GM06990 (cell line): ENCODE measurements around a stretch of chr18.

DNA sequence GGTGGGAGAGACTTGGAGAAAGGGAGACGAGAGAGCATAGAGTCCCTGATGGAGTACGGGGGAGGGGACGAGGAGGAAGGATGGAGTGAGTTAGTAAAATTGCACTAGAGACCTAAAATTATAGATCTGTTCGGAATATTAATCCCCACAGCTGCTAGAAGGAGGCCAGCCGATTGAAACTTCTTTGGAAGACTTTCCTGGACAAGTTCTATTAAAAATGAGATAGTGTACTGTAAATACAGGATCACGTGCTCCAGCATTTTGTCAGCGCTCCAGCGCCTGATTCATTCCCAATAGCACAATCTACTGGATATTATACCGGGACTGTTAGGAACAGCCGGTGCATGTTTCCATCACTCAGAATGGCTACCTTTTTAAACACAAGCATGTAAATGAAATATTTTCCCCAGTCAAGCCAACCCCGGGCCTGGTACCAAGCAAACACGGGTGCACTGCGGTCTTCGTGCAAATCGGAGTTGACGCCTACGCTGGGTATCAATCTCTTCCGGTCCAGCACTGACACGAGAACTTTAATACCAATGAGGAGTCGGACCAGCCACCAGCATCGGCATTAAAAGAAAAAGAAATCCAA lies 438.2 kb downstream of the ZNF516 start:
- RRBS: 61% methylated on average over 7 of the region's 21 CpGs

DNA sequence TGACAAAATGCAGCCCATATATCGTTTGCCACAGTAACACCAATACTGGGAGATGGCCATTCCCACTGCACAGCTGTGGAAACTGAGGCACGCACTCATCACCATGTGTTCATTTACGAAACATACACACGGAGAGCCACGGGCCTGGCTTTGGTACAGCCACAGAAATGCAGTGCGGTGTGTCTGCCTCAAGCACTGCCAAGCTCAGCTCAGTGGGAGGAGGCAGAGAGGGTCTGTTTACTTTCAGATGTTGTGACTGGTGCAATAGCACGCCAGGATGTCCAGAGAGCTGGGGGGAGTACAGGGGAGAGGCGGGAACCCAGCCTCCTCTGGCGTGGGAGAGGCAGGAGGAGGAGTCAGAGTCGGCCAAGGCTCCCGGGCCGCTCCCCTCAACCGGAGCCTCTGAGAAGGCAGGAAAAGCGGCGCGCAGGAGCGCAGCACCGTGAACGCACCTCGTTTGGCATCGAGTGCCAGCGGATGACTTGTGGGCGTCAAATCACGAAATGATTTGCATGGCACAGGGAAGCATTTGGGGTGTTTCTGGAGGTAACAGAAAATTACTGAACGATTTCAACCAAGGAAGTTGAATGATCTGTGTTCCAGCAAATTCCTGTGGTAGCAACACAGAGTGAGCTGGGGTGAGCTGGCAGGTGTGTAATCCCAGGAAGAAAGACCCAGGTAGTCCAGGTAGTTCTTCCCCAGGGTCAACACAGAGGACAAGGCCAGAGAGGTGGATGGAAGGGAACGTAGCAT lies 143.0 kb downstream of the ZNF516 start:
- RRBS: no CpG with 5 or more reads among the region's 26 CpGs

- RRBS: no CpG with 5 or more reads among the region's 16 CpGs
Measured at GRCh38 chr18:76363345-76364335, 131.4 kb downstream of the ZNF516 start.

DNA sequence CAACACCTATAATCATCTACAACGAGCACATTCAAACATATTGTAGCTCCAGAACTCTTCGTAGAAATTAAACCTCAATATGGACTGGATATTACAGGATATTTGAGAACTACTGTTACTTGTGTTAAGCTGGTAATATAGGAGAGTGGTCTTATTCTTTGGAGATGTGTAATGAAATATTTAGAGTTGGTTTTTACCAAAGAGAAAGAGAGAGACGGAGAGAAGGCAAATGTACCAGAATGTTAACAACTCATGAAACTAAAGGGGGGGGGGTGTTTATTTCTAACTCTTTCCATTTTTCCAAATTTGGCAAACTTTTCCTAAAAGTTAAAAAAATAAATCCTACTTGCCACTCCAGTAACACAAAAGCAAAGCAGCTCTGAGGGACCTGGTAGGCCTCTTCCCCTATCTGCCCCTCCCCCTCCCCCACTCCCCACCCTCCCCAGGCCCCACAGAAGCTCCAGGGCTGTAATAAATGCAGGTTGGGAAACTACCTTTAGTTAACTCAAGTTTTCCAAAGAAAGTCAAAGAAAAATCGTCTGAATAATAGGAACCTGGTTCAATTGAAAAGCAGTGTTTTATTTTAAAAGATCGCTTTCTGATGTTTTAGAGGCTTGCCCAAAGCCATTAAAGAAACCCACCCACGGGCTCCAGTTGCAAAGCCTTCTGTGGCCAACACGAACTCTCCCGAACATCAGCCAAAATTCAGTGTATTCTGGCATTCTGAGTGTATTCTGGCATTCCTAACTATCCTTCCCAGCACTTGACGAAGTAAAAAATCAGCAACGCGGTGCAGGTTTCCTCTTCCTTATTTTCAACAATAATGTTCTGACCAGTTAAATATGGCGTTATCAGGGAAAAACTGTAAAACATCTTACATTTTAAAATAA lies 44.9 kb downstream of the ZNF516 start:
- RRBS: no CpG with 5 or more reads among the region's 12 CpGs

DNA sequence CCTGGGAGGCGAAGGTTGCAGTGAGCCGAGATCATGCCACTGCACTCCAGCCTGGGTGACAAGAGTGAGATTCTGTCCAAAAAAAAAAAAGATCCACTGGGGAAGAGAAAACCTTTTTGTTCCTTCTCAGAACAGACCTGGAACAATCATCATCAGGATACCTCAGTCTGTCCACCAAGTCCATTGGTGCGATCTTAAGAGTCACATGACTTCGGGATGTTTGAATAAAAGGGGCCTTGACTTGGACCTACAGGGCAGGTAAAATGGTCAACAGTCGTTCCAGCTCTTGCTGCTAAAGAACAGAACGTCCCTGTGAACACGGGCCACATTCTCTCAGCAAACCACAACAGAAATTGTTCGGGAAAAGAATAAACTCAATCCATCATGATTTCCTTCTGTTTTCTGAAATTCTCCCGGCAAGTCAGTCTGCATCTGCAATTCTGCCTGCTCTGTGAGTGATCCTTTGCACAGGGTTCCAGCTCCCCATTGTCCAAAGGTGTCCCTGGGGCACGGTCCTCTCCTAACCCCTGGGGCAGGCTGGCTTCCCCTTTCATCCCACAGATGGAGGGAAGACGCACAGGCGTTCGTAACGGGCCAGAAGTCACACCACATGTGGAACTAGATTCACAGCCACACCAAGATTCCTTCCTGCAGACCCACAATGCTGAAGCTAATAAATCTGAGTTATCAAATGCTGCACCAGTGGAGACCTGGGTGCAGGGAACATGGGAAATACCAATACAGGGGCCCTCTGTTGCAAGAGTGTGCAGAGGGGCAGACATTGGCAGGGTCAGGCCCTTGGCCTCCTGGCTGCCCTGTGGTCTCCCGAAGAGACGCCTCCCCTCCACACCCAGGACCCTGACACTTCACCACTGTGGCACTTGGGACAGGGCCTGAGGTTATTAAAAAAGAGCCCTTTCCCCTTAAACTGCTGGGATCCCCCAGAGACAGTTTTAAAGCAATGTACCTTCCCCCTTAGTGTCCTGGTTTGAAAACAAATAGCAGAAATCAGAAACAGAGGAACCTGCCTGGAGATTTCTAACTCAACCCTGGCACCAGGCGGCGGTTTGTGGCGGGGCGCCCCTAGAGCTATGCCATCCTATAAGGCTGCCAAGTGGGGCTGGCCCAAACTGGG lies 15.7 kb downstream of the ZNF516 start:
- RRBS: no CpG with 5 or more reads among the region's 20 CpGs

GRCh38 chr18:76599298-76599858 lies 104.3 kb upstream of the ZNF516 start:
- RRBS: no CpG with 5 or more reads among the region's 12 CpGs

DNA sequence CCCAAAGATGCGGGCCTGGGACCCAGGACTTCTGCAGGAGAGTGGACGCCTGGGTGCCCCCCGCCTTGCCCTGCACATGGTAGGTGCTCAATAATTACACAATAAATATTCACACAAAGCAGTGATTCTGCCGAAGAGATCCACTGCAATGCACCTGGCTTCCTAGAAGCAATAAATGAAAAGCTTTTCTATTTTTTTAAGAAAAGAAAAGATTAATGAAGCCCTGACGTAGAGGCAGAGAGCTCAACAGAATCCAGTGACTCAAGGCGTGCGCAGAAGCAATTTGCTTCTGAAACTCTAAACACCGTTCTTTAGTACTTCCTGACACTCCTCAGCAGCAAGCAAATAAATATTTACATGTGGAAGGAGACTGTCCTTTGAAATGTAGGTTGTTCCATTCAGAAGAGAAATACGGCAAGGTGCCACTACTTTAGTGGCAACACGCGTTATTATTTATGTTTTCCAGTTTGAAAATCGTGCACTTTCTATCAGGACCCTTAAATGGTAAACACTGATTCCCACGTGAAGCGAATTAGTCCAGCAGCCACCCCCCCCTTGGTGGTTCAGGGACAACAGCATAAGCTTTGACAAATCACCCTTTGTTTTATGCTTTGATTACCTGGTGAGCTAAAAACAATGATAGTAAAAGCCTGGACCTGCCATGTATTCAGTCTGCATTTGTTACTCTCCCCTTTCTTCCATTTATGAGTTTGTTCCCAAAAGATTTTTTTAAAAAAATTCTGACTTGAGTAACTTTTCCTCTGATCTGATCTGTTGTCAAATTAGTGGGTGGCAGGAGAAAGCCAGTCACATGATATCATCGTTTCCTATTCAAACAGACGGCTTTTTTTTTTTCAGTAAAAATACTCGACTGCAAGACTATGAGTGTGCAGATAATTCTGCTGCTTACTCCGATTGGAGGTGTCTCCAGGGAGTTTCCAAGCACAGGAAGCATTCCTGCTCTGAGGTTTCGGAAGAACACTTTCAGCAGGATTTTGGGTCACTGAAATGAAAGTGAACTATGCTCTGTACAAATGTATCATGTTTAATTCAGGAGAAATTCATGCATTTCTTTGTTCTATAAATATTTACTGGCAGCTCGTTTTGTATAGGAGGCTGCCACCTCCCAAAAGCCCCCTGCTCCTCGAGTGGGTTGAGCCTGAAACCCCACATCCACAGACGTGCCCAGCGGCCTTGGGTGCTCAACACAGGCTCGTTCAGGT lies 126.5 kb upstream of the ZNF516 start:
- RRBS: no CpG with 5 or more reads among the region's 24 CpGs

GRCh38 chr18:76679810-76680647 lies 142.3 kb upstream of the ZNF236 start:
- RRBS: no CpG with 5 or more reads among the region's 12 CpGs

GRCh38 chr18:76721124-76721613 lies 101.2 kb upstream of the ZNF236 start:
- RRBS: no CpG with 5 or more reads among the region's 7 CpGs

DNA sequence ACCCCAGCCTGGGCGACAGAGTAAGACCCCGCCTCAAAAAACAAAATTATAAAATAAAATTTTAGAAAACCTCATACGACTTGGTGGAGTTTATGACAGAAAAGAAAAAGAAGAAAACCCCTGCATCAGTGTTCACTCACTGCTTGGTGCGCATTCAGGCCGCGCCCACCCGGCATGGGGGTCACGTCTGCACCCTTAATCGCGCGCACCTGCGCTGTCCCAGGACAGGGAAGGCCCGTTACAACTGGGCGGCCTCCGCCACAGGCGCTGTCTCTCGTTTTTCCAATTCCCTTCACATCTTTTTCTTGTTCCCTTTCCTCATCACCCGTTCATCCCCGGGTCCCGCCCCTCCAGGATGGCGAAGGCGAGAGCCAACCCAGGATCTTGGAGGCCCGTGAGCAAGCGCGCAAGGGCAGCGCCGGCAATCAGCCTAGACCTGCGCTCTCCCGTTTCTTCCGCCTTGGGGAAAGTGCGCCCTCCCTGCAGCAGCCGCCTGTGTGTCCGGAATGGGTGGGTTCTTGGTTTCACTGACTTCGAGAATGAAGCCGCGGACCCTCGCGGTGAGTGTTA lies 35.1 kb upstream of the ZNF236 start:
- RRBS: 28% methylated on average over 14 of the region's 38 CpGs

DNA sequence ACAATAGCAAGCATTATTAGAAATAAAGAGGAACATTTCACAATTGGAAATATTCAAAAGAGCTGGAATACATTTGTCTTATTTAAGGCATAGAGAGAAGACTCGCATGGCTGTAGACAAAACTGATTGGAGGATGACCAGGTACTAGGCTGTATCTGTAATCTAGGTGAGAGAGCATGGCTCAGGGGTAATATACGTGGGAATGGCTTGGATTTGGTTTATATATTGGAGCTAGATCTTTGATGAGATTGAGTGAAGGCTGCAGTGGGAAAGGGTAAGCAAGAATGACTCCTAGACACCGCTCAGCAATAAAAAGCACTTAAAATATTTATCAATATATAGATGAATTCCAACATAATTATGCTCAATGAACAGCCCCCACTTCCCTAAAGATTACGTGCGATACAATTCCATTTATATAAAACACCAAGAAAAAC lies 1.4 kb upstream of the ZNF236 start:
- RRBS: no CpG with 5 or more reads among the region's 5 CpGs

GRCh38 chr18:76859367-76859845 lies 37.0 kb downstream of the ZNF236 start:
- RRBS: no CpG with 5 or more reads among the region's 7 CpGs

DNA sequence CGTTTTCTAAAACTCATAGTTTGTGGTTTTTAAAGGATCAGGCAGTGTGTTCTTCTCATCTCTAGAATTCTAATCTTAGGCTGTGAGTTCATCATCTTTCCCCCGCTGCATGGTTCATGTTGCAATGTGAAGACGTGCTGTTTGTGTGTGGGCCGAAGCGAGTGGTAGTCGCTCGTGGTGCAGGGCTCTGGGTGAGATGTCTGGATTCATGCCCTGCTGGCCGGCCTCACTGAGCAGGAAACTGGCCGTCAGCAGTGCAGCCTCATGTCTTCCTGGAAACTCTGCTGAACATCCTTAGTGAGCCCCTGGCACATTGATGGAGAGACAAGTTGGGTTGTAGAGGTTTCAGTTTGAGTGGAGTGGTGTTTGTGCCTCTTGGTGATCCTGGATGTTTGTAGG lies 110.1 kb downstream of the ZNF236 start:
- RRBS: no CpG with 5 or more reads among the region's 9 CpGs

GRCh38 chr18:76953478-76953908 lies 131.1 kb downstream of the ZNF236 start:
- RRBS: over 99% methylated on average over 7 of the region's 9 CpGs

GRCh38 chr18:77016696-77017780 lies 115.5 kb downstream of the MBP start:
- RRBS: no CpG with 5 or more reads among the region's 31 CpGs

DNA sequence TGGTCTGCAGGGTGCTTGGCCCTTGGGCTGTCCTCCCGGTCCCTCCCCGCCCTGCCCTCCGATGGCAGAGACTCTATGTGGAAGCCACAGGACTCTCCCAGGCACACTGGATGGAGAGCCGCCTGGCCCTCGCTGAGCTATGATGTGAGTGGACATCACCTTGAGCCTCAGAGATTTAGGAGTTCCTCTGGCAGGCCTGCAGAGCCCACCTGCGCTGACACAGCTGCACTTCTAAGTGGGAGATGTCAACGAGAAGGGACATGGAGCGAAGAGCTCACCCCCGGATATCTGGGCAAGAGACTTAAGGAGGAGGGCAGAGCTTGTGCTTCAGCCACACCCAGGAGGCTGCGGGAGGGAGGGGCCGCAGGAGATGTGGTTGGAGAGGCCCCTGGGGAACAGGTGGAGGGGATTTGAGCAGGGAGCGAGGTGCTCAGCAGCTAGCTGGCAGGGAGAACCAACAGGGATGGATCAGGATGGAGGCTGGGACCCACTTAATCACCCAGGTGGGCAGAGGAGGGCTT lies 78.5 kb downstream of the MBP start:
- RRBS: no CpG with 5 or more reads among the region's 12 CpGs

DNA sequence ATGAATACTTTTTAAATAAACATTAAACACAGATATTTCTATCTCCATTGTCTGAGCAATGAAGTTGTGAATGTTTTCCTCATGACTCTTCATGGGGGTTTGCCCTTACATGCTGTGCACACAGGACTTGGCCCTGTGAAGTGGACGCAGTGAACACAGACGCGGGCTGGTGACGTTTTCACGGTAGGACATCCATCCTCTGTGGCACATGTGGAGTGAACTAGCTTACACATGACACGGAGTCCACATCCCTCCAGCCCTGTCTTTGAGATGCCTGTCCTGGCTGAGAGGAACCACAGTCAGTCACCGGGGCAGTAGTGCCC lies 70.8 kb downstream of the MBP start:
- RRBS: no CpG with 5 or more reads among the region's 7 CpGs

- RRBS: no CpG with 5 or more reads among the region's 23 CpGs
Measured at GRCh38 chr18:77062153-77063173, 70.1 kb downstream of the MBP start.

DNA sequence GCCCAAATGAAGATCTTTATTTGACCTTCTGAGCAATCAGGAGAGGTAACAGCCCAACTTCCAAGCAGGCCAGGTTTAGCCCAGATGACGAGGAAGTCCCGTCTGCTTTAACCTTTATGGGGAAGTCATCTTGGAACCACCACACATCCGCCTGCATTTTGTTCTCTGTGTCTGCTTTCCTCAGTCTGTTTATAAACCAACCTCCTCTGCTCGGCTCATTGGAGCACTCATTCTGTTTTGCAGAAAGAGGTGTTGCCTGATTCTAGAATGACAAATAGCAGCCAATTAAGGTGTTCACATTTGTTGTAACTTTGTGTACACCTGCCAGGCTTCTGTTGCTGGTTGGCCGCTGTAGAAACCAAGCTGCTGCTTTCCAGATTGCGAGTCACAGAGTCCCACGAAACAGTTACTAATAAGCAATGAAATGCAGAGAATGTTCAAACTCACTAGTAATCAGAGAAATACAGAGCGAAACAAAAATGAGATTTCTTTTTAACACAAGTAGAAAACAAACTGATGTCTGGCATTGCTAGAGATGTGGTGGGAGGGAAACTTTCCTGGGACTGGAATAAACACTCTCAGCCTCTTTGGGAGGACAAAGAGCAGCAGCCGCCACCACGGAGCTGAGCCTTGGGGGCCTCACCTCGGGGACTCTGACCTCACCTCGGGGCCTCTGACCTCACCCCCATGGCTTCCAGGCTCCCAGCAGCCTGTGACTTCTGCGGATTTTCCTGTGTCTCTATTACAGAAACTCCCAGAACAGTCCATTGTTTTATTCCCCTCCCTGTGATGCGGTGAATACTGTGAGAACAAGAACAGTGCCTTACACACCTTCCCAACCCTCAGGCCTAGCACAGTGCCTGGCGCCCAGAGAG lies 64.0 kb downstream of the MBP start:
- RRBS: no CpG with 5 or more reads among the region's 15 CpGs

DNA sequence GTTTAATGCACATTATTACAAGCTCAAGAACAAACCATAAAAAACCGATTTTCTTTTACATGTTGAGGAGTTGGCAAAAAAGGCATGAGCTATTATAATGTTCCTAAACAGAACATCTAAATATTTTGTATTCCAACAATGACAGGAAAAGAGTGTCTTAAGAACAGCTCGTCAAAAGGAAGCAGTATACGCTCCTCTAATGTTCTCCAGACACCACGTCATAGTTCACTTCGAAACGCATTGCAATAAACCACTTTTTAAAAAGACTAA lies 46.0 kb downstream of the MBP start:
- RRBS: no CpG with 5 or more reads among the region's 6 CpGs